ENCODE results near the gene PLIN2.

GRCh38 chr9:16243739-16244176 lies 626.7 kb downstream of the BNC2 start:
- PRO-cap = unidirectional peak, minus-strand start at chr9:16243908

- PRO-cap = no peak
Measured at GRCh38 chr9:16267823-16268269, 602.6 kb downstream of the BNC2 start.

DNA sequence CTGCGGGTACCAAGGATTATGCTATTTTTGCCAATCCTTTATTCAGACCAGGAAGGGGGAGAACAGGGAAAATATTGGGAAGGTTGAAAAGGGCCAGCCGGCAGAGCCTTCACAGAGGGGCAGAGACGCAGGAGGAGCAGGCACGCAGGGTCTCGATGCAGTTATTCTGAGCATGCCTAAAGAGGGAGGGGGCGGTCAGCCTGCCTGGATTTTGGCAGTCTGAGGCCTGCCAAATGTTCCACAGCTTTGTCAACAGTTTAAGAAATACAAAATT lies 553.5 kb downstream of the BNC2 start:
- PRO-cap = no peak

DNA sequence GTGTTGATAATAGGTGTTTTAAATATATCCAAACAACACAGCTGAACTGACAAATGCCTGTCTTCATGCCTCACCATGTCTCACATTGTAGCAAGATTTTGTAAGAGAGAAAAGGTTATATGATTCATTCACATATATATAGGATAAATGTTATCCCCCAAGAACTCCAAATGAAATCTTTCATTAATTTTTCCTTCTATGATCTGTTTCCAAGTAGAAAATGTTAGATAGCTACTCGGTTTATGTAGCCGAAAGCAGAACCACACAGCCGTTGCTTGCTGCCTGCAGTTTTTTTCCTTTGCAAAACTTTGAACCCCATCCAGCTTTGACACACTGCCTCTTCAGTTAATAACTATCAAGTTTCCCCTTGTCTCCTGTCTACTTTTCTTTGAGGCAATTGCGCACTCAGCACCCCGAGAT lies 299.2 kb downstream of the BNC2 start:
- PRO-cap = no peak

DNA sequence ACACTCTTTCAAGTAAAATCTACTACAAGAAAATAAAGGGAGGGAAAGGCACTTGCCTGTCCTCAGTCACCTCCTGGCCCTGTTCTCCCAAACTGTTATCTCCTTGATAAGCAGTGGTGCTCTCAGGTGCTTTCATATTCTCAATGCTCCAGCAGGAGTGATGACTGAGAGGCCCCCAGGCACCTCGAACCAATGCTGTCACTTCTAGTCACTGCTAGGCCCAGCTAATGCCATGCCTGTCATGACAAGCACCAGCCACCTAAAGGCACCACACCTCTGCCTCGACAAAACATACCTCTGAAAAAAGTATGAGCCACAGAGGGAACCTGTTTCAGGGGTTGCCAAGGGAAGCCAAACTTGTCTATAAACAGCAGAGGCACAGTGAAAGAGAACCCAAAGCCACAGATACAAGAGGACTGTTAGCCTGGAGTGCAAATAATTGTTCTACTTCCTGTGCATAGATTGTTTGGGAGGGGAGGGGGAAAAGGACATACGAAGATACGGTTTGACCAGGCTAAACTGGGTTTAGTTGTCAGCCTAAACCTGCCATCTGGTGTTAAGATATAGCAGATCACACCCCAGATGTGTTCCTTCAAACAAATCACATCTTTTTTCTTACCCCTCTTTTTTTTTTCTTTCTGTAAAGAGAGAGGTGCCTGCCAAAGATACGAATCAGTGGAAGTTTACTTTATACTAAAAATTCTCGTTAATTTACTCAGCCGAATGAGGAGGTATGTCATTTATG lies 45.9 kb downstream of the BNC2 start:
- PRO-cap = no peak

DNA sequence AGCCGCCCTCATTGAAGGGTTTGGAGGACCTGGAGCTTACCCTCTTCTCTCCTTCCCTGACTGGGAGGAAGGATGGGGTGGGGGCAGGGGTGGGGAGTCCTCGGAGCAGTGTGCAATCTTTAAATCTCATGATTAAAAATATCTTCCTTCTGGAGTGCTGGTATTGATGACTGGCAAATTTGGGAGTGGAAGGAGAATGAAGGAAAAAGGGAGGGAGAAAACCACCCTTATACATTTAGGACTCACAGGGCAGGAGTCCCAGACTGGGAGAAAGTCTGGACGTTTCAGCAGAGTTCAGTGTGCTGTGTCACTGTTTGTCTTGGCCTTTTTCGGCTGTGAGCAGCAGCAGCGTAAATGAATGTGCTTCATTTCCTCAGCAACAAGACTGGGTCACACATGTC lies 115.3 kb upstream of the BNC2 start:
- PRO-cap = no peak

DNA sequence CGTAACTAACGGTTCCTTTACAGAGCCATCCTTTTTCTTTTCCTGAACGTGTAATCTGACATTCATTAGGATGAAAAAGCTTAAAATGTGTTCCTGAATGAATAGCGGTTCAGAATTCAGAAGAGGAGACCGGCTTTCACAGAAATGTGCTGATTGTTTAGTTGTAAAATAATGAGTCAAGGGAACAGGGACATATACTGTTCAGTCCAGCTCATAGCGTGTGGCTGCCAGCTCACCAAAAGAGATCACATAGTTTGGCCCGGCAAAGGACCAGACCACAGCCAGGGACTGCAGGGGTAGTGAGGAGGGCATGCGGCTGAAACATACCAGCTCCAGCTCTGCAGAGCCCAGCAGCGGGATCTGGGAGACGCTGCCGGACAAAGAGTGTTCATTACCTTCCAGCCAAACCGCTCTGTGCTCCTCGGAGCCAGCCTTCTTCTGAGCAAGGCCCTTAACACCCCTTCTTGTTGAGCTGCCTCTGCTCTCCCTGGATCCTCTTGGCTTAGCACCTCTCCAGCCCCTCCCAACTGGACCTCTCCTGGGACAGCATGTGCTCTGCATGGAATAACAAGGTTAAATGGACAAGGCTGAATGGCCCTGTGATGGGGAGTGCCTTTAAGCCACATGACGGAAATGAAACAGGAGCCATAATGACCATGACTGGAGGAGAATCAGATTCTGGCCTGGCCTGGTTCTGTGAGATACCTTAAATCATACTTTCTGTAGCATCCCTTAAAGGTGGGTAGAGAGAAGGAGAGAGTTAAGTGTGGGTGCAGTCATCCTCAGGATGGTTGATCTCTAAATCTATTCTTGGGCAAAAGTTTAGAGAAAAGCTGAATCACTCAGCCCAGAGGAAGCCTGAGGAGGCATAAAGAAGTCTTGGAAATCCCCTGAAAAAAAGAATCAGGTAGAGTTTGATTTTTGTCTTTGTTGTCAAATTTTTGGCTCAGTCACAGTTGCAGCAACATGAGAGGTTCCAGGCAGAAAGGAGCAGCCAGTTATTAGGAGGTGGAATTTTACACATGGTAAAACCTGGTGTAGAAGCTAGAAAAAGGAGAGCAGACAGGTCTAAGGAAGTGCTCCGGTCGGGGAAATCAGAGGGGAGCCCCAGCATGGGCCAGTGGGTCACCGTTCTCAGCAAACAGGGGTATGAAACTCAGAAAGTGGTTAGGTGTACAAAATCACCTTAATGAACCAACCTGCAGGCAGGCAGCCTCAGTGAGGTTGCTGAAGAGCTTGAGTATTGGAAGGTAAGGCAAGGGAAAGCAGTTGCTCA lies 116.5 kb upstream of the CNTLN start:
- PRO-cap = no peak

GRCh38 chr9:17073647-17074047 lies 61.2 kb upstream of the CNTLN start:
- PRO-cap = no peak

DNA sequence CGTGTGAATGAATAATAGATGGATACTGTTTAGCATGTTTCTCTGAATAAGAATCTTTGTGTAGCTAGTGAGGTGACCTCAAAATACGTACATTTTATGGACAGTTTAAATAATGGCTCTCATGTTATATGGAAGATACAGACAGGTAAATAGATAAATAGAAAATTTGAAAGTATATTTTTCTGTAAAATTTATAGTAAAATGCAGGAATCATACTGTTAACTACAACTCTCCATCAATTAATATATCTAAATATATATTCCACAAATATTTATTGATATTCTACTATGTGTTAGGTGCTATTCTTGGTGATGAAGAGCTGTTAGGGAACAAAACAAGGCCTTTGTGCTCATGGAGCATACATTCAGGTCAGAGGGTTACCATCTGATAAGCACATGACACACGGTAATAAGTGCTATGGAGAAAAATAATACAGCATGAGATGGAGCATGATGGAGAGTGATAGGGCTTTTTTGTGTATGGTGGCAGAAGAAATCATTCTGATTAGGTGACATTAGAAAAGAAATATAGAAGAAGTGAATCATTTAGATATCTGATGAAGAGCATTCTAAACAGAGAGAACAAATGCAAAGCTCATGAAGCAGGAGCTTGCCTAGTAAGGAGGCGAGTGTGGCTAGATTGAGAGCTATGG lies 182.5 kb downstream of the CNTLN start:
- PRO-cap = no peak

DNA sequence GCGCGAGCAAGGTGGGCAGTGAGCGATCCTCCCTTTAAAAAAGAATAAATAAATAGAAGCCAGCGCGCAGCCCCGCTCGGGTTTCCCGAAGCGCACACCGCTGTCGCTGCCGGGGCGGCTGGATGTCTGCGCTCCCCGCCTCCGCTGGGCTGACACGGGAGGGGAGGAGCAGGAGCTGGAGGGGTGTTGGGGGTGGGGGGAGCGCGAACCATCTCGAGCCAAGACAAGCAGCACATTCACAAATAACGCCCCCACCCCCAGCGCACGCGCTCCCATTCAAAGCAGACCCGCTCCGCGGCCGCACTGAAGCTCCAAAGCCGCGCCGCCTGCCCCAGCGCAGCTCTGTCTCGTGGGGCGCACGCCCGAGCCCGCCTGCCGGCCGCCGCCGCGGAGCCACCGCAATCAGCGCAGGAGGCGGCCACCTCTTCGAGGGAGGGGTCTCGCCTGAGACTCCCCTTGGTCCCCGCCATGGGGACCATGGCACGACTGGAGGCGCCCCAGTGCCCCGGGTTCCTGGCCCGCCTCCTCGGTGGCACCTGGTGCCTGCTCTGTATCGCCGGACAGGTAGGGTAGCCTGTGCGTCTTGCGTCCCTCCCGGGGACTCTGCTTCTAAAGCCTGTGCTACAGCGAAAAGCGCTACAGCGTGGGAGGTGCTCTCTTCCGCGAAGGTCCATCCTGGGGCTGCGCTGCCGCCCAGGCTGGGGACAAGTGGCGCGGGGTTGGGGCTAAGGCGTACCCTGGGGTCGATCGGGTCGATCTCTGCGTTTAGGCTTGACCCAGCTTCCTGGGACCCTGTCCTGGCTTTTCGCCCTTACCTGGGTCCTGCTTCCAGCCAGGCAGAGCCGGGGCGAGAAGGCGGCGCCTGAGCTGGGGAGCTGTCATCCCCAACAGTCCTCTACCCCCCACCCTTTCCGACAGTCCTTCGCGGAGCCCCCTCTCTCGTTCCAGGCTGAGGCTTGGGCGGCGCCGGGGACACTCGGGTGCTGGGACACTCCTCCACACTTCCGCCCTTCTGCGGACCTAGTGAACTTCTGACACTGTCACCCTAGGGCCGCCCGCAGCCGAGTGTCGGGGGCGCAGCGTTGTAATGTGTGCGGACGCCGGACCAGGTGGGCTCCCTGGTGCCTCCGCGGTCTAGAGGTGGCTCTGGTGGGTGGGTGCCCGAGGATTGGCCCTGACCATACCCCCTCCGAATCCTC lies 327.9 kb downstream of the SH3GL2 start:
- PRO-cap = bidirectional peak, plus-strand start at position 314 of the sequence, minus-strand start at position 151 of the sequence; bidirectional peak, plus-strand start at position 636 of the sequence, minus-strand start at position 605 of the sequence; bidirectional peak, plus-strand start at position 1,034 of the sequence, minus-strand start at position 948 of the sequence

DNA sequence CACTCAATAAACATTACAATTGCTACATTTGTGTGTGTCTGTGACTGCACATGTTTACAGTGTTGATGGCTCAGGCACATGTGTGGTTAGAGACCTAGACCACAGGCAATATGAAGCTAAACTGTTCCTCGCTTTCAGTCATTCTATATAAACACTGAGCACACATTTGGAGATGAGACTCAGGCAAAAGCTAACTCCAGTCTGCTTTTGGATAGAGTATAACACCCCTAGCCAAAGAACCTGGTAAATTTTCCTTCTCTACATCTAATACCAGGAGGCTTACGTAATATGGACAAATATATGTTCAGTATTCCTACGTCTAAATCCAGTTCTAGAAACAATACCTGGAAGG lies 247.6 kb downstream of the SAXO1 start:
- PRO-cap = no peak

DNA sequence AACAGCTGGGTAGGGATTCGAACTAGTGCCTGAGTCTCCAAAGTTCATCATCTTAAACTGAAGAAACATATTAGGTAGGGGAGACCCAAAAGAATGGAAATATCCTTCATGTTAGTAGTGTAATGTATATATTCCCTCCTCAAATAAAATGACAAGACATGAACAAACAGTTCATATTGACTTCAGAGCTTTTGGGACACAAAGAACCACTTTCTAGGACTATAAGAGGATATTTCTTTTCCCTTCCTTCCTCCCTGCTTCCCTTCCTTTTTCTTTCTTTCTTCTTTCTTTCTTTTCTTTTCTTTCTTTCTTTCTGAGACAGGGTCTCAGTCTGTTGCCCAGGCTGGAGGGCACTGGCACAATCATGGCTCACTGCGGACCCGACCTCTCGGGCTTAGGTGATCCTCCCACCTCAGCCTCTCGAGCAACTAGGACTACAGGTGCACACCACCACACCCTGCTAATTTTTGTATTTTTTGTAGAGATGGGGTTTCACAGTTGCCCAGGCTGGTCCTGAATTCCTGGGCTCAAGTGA lies 10.4 kb downstream of the PLIN2 start:
- PRO-cap = no peak

DNA sequence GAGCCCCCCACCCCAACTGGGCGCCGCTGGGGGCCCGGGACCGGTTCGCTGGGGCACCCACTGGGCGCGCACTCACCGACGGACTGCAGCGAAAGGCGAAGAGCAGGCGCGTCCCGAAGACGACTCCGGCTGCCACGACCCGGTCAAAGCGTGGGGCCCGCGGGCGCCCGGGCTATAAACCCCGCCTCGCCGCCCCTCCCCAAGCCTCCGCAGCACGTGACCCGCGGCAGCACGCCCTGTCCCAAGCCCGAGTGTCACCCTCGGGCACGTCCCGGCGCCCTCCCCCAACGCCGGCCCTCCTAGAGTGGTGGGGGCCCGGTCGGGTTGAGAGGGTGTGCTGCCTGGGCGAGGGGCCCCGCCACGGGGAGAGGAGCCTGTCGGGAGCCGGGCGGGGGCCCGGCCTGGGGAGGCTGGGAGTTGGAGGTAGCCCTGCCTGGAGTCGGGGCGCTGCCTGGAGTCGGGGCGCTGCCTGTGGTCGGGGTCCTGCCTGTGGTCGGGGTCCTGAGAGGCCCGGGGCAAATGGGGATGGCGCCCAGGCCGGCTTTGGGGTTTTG lies at the start of gene PLIN2:
PLIN2 (minus strand) TSS at position 150 of the 554 bp plus-strand sequence.
- PRO-cap = bidirectional peak, plus-strand start at position 239 of the sequence, minus-strand start at position 148 of the sequence

DNA sequence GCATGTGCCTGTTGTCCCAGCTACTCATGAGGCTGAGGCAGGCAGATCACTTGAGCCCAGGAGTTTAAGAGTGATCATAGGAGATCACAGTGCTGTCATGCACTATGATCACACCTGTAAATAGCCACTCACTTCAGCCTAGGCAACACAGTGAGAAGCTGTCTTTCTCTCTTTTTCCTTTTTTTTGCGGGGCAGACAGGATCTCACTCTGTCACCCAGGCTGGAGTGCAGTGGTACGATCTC lies 23.3 kb upstream of the PLIN2 start:
- PRO-cap = no peak

DNA sequence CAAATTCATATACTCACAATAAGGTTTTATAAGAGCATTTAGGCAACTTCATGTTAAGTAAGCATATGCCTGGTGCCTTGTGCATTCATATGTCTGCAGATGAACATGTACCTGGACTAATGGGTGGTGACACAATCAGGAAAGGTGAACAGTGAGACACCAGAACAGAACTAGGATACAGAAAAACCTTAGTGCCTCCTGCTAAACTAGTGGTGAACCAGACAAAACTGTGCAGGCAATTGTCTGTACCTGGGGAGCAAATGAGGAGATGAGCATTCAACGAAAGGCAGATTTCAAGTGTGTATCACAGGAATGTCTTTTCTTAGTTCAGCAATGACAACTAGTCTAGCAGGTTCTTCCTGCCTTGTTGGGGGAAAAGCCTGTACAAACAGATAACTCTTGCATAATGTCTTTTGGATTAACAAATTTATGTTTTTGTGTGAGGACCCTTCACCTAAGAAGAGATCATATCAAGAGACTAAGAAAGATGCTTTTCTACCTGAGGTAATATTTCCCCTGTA lies 21.9 kb upstream of the DENND4C start:
- PRO-cap = no peak

- PRO-cap = no peak
Measured at GRCh38 chr9:19457036-19457395, 48.2 kb downstream of the ACER2 start.

DNA sequence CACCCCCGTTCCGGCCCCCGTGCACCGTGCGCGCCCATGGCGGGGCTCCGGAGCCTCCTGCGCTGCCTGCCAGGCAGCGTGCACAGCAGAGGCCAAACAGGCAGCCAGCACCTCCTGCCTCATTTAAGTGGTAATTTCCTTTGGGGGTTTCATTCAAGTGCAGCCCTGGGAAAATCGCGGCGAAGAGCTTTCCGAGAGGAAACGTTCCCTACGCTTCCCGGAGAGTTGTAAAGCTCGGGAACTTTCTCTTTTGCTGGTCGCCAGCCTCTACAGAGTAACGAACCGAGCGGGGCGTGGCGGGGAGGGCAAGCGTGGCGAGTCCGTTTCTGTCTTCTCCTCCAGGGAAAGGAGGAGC lies 145.6 kb upstream of the SLC24A2 start:
- PRO-cap = no peak

DNA sequence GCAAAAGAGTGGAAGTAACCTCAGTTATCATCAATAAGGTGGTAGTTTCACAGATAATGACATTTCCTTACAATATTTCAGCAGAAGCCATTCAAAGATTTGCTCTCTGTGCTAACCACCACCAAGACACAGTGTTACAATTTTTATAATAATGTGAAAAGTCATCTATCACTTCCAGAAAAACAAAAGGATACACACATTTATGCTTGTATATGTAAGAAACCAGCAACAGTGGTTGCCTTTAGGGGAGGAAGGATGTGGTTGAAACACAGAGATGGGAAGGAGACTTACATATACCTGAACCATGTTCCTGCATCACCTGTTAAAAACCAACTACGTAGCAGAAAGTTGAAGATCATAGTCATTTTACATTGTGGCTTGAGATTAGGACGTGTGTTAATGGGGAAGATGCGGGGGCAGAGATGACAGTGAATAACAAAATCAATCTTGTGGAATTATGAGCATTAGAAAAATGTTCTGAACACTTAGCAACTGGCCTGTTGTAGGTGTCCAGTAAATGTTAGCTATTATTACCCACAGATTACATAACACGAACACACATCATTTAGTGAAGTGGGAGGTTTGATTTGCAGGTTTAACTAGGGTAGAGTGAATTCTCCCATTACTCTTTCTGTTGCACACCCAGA lies 307.3 kb downstream of the MLLT3 start:
- PRO-cap = no peak

DNA sequence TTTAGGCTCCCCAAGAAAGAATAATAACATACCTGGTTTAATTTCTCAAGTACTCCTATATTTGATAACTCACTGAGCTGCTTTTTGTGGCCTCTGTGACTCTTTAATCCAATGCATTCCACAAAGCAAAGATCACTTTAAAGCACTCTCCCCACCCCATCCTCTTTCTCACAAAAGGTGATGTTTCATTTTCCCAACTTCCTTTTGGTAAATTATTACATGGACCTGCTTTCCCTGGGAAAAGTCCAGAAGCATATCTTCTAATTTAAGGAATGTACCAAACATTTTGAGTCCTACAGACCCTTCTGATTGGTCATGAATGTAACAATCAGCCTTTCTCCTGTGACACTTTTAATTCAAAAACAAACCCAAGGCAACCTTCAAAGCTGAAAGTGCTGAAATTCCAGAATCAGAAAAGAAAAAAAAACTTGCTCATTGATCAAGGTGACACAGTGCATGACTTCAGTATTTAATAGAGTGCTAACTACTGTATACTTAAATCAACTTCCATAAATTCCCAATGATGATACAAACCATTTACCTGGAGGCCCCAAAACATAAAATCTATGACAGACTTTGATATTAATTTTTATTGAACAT lies 71.0 kb downstream of the MLLT3 start:
- PRO-cap = no peak

DNA sequence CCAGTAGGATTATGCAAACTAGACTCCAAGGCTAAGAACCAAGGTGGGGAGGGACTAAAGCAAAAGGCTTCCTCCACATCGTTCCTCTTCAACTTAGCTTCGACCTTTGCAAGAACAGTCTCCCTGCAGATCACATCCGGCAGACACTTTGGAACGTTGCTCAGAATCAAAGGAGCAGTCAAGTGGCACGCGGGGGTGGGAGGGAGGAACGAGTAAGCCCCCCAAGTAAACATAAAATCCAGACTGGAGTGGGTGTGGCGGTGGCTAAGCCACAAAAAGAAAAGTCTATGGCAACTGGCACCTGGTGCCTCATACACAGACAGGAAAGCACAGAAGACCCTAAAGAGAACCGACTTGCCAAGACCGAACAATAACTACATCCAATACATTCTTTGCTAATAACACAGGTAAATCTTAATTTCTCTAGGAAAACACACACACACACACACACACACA lies 2.4 kb downstream of the MLLT3 start:
- PRO-cap = bidirectional peak, plus-strand start at position 117 of the sequence, minus-strand start at position 86 of the sequence

All from left colon (tissue), 1 donor.